ENCODE measurements around a stretch of chr10.

- PRO-cap, result no peak
These were observed 44.8 kb downstream of the DUSP29 start for GRCh38 chr10:75028272-75029492.

DNA sequence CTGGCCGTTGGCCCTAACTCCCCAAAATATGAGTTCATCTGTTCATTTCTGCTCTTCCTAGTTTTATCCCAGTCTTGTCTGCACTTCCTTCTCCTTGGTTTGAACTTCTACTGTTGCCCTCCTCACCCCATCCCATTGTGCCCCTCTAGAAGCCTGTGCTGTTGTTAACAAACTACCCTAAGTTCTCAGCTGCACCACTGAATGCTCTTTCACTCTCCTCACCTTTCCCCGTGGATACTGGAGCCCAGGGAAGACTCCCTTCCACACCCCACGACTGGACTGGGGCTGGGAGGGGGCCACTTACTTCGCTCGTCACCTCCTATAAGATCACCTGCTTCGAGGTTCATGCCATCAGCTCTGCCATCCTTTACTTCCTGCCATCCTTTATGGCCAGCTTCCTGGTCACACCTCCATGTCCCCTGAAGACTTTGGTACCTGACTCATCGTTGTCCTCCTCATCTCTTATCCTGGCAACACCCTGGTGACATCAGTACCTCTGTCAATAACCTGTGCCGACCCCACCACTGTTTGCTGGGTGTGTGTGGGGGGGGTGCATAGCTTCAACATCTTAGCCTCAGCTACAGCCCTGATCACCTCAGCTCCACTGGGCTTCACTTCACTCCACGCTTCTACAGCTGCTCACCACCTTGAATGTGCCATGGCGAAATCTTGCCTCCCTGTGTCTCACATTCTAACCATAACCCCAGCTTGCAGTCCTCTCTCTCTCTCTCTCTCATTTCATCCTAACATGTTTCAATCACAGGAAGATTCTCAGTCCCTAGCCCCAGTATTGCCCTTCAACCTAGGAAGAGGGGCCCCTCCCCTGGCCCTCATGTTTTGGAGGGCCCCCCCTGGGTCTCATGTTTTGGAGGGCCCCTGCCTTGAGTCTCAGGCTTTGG lies 8.7 kb upstream of the VDAC2 start:
- PRO-cap, result no peak

- PRO-cap, result no peak
These were observed 4.5 kb downstream of the COMTD1 start for GRCh38 chr10:75230997-75231908.

GRCh38 chr10:75468697-75469742 lies 37.6 kb downstream of the LRMDA start:
- PRO-cap, result no peak

GRCh38 chr10:75788360-75788819 lies 357.0 kb downstream of the LRMDA start:
- PRO-cap, result no peak

DNA sequence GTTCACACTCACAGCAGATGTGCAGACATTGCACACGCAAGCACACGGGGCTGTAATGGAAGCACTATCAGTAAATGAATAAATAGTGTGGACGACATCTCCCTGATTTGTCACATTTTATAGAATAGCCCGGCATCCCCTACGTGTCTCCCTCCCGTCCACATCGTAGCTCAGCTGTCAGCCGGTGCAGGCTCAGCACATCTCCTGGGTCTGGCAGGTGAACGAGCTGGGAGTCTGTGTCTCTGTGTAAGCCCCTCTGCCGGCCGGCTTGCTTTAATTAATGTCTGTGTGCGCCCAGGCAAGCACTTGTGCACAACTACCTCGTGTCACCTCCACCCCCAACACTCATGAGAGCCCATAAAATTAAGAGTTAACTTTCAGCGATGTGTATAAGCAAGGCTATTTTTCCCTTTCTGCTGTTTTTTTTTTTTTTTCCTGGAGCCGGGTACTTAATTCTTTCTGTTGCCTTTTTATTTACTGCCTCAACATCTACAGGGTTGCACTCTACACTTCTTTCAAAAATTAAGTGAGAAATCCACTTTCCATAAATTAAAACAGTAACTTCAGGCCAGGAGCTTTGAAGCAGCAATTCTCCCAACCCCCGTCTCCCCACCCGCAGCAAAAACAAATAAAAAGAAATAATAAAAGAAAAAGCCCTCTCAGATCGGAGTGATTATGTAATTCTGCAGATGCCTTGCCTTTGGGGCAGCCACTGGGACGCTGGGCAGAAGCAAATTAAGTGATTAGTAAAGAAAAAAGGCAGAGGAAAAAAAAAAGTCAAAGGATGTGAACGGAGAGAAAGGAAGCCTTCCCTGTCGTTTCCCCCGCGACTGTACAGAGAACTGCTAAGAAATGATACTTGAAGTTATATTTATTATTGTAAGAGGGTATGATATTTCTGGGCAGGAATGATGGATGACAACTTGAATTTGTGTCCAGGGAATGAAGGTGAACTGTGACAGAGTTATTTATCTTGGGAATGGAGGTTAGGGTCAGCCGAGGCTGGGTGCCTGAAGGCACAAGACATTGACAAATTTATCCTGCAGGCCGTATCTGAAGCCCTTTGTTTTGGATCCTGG lies 603.6 kb downstream of the LRMDA start:
- PRO-cap, result no peak

GRCh38 chr10:76036326-76036776 lies 604.9 kb downstream of the LRMDA start:
- PRO-cap, result no peak

DNA sequence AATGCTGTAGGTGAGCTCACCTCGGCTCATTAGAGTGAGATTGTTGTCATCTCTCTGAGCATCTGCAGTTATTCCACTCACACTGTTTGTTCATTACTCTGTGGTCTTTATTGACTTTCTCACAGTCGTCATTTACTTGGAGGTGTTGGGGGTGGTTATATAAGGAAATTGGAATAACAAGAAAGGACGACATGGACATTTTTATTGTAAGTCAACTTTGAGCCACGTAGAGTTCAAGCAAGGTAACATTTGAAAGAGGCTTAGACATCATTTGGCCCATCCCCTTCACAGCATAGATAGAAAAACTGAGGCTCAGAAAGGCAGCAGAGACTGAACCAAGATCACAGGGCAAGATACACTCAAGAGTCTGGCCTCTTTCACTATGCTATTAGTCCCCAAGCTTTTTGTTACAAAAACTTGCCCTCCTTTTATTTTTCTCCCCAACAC lies 620.0 kb downstream of the LRMDA start:
- PRO-cap, result no peak

DNA sequence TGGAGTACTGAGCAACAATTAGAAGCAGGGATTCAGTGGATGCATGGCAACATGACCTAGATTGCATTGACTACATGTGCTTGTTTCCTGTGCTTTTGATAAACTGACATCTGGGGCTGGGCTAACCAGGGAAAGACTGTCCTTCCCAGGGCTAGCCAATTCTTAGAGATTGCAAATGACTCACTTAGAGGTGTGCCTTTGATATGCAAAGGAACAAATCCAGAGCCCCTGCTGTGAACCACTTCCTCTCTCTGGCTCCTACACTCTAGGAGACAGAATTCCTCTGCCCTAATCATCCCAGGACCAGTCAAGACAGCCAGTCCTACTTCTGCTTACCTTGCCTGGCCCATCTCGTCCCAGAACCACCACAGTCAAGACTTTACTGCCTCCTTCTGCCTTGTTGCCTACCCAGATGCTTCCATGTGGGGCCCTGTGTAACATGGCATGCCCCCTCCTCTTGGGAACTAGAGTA lies 651.6 kb downstream of the LRMDA start:
- PRO-cap, result no peak

DNA sequence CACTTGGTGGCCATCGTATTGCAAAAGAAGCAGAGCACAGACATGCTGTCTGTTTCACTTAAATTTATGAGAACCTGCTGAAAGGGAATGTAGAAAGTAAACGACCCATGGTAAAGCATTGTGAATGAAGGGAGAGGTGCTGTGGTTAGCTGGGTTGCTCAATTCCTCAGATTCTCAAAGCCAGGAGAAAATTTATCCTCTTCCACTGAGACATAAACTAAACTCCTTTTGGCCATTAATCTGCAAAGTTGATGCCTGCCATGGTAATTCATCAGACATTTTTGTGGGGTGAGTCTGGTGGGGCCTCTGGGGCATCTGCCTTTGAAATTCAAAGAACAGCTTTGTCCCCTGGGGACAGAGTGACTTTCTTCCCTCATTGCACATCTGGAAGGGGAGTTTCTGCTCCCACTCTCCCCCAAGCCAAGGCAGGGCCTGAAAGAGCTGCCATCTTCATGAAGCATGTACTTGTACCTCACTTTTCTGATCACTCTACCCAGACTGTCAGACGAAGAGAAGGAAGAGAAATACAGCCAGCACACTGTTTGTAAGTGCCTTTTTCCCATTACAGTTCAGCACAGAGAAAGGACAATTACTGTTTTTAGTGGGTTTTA lies 951.1 kb downstream of the LRMDA start:
- PRO-cap, result no peak

- PRO-cap, result no peak
These were observed 1000.9 kb downstream of the LRMDA start for GRCh38 chr10:76432354-76432657.

DNA sequence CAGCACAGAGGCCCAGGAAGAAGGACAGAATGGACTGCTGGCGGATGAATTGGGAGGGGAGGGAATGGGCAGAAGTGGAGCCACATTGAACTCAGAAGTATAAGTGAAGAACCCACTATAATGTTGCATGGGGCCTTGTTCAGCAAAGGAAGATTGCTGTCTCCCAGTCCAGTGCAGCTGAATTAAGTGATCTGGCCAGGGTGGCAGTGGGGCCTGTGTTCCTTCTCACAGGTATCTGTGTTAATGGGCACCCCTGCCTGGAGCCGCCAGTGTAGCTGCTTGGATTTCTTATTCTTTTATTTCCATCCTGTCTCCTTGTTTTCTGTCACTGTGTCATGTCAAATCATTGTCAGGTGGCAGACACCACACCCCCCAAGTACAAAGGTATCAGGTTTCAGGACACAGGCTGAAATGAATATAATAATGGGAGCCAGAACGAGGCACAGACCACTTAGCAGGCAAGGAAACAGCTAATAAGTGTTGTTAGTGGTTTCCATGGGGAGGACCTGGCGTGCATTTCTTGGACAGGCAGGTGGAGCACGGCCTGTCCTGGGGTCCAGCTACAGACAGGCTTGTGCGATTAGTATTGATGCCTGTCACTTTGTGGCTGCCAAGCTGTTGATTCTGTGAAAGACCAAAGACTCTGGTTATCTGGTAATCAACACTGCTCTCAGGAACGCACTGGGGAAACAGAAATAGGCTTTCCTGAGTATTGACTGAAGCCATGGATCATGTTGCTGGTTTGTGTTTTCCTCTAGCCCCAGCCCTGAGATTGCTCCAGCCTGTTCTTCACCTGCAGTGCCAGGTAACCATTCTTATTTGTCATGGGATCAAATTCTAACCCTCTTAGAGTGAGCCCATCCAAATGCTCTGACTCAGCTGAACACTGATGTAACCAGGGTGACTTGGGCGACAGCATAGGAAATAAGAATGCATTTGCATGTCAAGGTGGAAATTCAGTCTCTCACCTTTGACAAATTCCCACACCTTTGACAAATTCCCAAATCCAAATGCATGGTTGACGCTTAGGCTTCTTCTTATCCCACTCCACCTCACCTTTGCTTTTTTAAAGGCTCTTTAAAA lies 1001.9 kb downstream of the LRMDA start:
- PRO-cap, result no peak

DNA sequence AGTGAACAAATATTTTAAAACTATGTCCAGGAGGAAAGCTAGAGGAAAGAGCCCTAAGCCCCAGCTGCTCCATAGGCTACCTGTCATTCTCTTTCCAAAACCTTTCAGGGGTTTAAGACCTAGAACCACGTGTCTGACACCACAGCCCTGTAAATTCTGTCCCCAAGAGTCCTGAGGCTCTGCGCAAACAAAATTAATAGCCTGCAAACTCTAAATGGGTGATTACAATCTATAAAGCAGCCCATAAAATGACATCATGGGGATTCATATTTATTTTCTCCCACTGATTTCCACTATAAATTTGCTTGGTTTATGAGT lies 332.0 kb downstream of the KCNMA1 start:
- PRO-cap, result no peak

DNA sequence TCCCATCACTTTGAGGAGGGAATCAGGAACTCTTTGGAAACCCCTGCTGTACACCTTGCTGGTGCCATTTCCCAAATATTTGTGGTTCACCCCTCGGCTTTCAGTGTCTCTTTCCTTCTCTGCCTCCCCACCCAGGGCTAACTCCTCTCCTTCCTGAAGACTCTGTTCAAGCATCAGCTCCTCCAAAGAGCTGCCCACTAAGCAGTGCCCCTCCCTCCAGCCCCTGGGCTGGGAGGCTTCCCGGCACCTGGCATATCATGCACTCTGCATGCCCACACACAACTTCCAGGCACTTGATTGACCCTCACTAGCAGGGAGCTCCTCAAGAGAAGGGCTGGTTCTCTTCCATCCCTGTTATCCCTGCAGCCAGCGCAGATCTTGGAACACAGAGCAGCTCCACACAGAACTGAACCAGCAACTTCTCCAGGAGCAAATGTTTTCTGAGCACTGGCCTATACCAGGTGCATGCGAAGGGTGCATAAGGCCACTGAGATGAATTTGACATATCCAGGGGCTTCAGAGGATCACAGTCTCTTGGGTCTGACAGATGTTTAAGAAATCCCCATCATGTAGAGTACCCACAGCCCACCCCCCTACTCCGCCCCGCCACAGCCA lies 121.9 kb downstream of the KCNMA1 start:
- PRO-cap, result no peak

DNA sequence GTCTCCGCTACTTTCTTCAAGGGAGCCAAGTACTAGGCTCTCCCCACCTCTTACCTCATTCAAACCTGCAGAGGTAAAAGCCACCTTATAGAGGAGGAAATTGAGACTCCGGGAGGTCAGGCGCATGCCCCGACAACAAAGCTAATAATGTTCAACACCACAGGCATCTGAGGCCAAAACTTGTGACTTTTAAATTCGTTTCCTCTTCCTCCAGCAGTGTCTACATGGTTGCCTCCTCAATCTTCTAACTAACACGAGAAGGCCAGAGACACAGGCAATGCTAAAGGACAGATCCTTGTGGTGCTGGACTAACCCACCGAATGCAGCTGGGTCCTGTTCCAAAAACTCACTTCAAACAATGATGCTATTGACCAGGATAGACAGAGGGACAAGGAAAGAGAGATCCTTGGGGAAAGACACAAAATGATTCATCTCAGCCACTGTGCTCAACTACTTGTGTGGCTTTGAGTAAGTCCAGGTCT lies 107.7 kb downstream of the KCNMA1 start:
- PRO-cap, result no peak

- PRO-cap, result no peak
These were observed 104.5 kb downstream of the KCNMA1 start for GRCh38 chr10:77532943-77533668.

DNA sequence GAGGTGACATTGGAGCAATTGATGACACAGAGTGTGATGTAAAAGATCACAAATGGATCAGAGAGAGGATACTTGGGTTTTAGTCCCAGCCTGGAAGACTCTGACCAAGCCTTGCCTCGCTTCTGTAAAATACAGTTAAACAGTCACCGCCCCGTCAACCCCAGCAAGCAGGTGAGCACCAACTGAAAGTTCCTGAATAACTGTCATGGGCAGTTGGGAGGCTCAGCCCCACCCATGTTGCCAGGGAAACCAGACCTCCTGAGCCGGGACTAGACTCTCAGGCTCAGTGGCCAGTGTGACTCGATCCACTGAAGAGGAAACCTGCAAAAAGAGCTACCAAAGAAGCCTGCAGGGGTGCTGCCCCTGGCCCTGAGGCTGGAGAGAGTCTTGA lies 126.0 kb upstream of the KCNMA1 start:
- PRO-cap, result no peak

- PRO-cap, result no peak
These were observed 141.4 kb upstream of the KCNMA1 start for GRCh38 chr10:77778725-77779645.

DNA sequence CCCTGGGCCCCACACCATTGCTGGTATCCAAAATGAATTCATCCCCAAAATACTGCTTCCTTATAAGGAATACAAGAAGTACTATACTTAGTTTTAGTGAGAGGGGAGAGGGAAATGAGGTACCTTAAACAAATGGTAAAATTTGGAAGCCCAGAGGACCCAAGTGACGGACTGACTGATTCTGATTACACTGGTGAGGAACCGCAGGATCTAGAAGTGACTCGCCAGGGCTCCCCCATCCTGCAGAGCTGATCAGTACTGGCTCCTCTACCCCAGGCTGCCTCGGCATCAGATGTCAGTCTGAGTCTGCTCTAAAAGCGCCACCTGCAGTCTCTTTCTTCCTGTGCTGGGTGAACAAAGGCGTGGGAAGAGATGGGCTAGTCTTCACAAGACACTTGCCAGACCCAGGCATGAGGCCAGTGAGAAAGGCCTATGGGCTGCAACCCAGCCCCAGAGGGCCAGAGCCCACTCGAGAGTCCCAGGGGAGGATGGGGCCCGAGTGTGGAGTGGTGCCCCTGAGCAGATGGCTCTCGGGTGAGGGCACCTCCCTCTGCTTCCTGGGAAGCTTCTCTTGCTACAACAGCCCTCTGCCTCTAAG lies 89.0 kb downstream of the DLG5 start:
- PRO-cap, result no peak

DNA sequence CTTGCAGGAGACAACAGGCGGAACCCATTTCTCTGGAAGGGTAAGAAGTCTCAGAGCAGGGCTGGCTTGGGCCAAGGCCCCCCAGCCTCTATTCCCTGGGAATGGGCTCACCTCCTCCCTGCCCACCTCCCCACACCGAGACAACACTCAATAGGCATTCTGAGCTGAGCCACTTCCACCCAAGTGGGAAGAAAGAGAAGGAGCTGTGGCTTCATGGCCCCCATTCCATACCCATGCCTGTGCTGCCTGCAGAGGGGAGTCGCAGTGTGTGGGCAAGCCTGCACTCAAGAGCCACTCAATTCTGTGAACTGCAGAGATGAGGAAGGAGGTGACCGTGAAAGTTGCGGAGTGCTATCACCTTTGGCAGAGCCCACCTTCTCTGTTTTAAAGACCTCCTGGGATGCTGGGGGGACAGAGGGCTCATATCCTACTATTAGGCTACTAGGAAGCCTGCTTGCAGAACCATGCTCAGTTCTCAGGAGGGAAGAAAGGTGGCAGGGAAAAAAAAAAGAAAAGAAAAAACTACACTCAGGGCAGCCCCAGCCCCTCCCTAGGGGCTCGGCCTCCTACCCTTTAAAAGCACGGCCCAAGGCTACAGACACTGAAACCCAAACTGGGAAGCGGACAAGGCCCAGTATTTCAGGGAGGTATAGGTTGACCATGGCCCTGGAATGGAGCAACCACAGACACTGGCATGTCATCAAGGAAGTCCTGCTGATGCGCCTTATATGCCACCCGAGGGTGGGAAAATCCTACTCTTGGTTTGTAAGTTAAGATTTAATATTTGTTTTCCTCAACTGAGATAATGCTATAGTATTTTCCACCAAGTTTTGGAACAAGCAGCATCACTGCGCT lies 51.0 kb downstream of the DLG5 start:
- PRO-cap, result no peak